Retinal pigment epithelial cell (primary cell): Measurements from ENCODE around the genes ADRA2C, STX18, CYTL1 and PPP2R2C.

DNA sequence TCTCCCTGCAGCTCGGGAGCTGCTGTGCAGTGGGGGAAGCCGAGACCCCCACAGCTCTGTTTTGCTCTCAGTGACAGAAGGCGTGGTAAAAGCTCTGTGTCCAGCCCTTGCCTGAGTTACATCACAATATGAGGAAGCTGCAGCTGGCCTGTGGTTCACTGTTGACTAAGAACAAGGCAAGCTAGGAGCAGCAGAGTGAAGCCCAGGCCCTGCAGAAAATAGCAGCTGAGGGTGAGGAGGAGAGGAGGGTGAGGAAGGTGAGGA, 88.4 kb upstream of the ADRA2C start:
- RRBS = no CpG with 5 or more reads among the region's 3 CpGs

DNA sequence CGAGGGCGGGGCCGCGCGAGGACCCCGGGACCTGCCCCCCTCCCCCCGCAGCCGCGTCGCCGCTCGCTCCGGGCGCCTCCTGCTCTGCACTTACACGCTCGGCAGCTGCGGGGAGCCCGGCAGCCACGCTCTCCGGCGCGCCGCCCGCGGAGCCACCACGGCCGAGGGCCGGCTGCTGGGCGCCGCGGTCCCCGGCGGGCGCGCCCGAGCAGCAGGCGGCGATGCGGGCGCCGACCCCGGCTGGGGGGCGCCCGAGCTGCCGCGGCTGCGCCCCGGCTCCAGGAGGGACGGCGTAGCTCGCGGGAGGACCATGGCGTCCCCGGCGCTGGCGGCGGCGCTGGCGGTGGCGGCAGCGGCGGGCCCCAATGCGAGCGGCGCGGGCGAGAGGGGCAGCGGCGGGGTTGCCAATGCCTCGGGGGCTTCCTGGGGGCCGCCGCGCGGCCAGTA, at the start of gene ADRA2C:
Gene ADRA2C (plus strand): TSS at position 89 of the 447 bp plus-strand sequence.
- RRBS = 1% methylated on average over 45 of the region's 74 CpGs

- RRBS = no CpG with 5 or more reads among the region's 10 CpGs
Measured at GRCh38 chr4:3786084-3786620, 20.0 kb downstream of the ADRA2C start.

DNA sequence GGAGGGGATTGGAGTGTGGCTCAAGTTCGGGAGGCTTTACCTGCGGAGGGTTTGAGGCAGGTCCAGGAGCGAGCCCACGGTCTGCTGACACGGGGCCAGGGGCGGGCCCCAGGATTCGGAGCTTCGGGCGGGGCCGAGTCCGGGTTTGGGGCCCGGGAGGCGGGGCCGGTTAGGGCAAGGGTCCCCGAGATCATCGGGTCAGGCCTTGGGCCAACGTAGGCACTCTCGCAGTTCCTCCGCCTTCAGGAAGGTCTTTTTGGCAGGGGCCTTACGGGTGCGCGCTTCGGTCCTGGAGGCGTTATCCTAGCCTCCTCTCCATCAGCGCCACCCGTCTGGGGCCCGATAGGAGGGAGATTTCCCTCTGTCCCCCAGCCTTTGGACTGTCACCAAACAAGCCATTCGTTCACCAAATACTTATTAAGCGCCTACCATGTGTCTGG, 190.0 kb downstream of the ADRA2C start:
- RRBS = no CpG with 5 or more reads among the region's 29 CpGs

DNA sequence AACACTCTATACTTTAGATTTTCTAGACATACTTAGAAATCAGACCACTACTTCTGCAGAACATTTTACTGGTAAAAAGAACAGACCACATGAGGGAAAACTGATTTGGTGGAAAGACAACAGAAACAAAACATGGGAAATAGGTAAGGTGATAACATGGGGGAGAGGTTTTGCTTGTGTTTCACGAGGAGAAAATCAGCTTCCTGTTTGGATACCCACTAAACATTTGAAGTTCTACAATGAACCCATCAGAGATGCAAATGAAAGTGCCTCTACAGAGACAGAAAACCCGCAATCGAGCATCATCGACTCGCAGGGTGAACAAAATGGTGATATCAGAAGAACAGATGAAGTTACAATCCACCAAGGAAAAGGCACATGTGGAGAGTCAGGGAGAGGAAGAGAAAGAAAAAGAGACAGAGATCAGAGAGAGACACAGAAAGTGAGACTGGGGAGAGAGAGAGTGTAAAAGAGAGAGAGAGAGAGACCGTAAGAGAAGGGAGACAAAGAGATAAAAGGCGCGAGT, 153.2 kb downstream of the OTOP1 start:
- RRBS = no CpG with 5 or more reads among the region's 8 CpGs

DNA sequence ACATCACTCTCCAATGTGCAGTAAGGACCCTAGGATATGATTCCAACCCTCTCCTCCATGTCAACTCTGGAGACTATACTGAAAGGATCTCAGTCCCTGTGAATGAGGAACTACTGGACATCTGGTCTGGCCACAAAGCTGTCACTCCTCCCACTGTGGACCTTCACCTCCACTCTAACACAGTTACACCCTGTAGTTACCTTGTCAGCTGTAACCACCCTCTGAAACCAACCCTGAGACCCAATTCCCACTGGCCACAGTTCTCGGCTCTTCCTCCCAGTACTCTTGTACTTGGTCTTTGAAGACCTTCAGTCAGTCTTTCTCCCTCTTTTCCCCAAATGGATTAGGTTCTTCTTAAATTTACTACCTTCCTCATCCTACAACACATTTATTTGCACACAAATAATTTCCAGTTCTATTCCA, 2.8 kb downstream of the TMEM128 start:
- RRBS = no CpG with 5 or more reads among the region's 1 CpG

GRCh38 chr4:4273284-4273816, 16.6 kb downstream of the LYAR start:
- RRBS = no CpG with 5 or more reads among the region's 13 CpGs

- RRBS = no CpG with 5 or more reads among the region's 3 CpGs
Measured at GRCh38 chr4:4444200-4444874, 57.4 kb downstream of the NSG1 start.

- RRBS = no CpG with 5 or more reads among the region's 6 CpGs
Measured at GRCh38 chr4:4480728-4481579, 60.9 kb downstream of the STX18 start.

GRCh38 chr4:4499413-4499989, 42.3 kb downstream of the STX18 start:
- RRBS = no CpG with 5 or more reads among the region's 4 CpGs

DNA sequence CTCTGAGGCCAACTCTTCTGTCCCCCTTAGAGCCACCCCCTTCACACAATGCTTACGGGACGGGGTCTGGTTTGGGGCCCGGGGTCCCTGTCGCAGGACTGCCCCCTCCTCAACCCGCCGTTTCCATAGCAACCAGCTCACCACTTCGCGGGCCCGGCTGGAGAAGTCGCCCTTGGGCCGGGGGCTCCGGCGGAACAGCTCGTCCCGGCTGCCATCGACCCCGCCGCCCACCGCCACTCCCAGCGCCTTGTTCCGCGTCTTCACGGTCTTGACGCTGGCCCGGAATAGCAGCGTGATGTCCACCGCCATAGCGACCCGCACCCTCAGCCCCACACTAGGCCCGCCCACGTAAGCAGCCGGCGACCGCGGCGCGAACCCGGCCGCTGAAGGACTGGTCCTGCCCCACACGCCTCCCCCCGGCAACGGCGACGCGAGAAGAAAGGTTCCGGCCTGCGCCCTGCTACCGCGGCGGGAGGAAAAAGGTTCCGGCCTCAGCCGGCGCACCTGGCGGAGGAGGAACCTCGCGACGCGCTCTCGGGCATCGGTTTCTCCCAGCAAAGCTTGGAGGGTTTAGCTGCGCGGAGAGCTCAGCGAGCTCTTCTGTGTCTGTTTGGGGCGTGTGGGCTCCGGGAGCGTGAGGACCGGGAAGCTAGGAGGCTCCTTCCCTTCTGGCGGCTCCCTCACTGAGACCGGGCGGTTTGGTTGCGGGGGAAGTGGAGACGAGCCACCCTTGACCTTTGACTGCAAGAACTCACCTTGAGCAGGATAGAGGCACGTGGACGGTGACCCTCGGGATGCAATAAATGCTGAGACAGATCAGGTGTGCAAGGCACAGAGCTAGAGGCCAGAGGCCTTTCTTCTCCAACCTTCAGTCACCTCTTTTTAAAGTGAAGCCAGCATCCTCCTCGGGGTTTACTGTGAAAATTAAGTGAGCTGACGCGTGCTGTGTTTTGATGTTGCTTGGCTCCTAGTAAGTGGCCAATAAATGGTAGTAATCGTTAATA, at the start of gene STX18:
Gene STX18 (minus strand): TSS at position 393 of the 1,004 bp plus-strand sequence.
- RRBS = 3% methylated on average over 10 of the region's 79 CpGs

GRCh38 chr4:4672974-4673203, 131.0 kb upstream of the STX18 start:
- RRBS = no CpG with 5 or more reads among the region's 8 CpGs

DNA sequence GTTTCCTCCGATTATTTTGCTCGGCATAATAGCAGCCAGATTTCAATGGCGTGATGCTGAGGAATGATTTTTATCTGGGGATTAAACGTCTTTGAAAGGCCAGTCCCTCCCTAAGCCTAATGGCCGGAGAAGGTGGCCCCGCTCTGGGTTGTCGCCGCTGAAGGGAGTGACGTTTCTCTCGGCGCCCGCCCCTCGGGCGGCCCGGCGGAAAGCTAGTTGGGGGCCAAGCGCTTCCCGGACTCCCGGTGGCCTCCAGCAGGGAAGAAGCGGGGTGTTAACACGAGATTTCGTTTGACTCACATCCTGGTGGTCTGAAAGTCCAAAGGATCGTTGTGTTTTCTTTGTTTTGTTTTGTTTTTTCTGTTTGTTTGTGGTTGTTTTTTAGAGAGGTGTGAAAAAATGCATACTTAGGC, 1.7 kb downstream of the MSX1 start:
- RRBS = 4% methylated on average over 11 of the region's 23 CpGs

DNA sequence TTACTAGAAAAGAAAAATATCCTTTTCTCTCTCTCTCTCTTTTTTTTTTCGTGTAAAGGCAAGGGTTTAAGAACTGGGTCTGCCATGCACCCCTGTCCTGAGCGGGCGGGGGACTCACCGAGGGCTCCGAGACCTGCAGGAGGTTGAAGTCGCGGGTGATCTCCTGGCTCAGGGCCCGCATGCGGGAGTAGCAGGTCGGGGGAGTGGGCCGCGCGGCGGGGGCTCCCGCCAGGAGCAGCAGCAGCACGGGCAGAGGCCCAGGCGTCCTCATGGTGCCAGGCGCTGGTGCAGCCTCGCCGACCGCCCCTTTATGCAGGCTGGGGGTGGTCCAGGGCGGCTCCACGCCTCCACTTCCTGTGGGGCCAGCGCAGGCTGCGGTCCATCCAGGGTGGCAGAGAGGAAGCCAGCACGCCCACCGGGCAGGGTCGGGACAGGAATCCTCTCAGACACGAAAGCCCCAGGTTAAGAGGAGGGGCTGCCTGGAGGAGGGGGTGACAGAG, at the start of gene CYTL1:
Gene CYTL1 (minus strand): TSS at position 284 of the 500 bp plus-strand sequence.
- RRBS = no CpG with 5 or more reads among the region's 29 CpGs

DNA sequence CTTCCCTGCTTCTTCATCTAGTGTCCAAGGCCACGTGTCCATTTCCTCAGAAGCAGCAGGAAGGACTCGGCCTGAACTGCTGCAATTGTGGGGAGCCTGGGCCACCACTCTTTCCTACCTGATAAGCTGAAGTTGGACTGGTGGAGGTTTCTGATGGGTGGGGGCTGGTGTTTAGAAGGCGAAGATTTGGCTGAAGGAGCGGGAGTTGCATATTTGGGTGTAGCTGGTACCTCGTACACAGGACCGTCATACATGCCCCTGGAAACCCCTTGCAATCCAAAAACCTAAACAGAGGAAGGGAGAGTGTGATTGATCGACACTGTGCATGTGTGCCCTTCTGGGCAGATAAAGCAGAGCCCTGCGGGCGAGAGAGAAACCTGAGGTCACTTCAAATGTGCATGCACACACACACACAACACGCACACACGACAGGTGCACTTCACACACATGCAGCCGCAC, 67.5 kb downstream of the CRMP1 start:
- RRBS = no CpG with 5 or more reads among the region's 12 CpGs

DNA sequence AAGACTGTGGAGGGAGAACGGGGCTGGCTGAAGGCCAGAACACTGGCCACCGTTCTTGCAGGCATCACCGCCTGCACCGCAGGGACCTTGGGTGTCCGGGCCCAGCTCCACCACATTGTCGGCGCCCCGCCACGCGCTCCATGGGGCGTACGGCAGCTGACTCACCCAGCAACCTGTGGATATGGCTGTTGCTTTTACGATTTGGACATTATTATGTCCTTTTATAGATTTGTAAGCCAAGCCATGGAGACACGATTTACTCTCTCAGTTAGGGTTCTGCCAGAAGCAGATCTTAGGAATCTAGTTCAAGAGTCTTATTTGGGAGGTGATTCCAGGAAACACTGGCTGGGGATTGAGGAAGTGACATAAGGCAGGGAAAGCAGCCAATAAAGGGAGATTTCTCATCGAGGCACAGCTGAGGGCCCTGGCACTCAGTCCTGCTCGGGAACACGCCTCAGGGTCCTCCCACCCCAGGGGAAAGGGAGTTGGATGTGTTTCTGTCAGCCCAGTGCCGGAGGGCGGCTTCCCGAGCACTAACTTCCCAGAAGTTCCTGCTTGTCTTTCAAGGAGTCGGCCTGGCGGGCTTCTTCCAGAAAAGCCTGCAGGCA, 53.0 kb downstream of the CRMP1 start:
- RRBS = no CpG with 5 or more reads among the region's 22 CpGs

- RRBS = no CpG with 5 or more reads among the region's 26 CpGs
Measured at GRCh38 chr4:6257039-6257937, 12.4 kb upstream of the WFS1 start.

GRCh38 chr4:6472396-6473004, at the start of gene PPP2R2C:
TSS of gene PPP2R2C (minus strand) at chr4:6472614.
- RRBS = under 1% methylated on average over 45 of the region's 78 CpGs

DNA sequence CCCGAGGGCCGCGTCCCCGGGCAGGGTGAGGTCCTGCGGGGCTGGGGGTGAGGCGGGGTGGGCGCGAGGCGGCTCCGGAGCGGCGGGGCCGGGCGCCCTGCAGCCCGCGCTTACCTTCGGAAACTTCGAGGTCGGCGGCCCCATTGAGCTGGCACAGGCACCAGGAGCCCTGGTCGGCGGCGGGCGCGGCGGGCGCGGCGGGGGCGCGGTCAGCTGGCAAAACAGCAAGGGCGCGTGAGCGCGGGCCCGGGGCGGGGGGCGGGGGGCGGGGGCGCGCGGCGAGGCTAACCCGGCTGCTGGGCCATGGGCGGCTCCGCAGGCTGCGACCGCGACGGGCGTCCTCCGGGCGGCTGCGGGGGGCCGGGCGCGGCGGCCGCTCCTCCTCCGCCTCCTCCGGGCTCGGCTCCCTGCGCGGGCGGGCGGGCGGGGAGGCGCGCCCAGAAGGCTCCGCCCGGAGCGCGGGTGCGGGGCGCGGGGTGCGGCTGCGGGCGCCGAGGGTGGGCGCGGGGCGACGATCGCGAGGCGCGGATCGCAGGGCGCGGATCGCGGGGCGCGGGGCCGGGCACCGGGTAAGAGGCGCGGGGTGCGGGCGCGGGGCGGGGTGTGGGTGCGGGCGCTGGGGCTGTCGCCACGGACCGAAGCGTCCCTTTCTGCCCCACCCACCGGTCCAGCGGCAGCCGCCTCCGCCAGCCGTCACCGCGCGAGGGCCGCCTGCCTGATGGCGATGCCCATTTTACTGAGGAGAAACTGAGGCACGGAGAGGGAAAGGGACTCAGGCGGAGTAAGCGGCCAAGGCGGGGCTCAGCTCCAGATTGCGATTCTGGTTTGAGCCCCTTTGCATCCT, 11.3 kb upstream of the MAN2B2 start:
- RRBS = 1% methylated on average over 58 of the region's 124 CpGs

GRCh38 chr4:6708088-6708711, 1.5 kb downstream of the MRFAP1L1 start:
- RRBS = no CpG with 5 or more reads among the region's 9 CpGs